Metanephros (tissue), 2 donors: ENCODE measurements around a stretch of chr16.

DNA sequence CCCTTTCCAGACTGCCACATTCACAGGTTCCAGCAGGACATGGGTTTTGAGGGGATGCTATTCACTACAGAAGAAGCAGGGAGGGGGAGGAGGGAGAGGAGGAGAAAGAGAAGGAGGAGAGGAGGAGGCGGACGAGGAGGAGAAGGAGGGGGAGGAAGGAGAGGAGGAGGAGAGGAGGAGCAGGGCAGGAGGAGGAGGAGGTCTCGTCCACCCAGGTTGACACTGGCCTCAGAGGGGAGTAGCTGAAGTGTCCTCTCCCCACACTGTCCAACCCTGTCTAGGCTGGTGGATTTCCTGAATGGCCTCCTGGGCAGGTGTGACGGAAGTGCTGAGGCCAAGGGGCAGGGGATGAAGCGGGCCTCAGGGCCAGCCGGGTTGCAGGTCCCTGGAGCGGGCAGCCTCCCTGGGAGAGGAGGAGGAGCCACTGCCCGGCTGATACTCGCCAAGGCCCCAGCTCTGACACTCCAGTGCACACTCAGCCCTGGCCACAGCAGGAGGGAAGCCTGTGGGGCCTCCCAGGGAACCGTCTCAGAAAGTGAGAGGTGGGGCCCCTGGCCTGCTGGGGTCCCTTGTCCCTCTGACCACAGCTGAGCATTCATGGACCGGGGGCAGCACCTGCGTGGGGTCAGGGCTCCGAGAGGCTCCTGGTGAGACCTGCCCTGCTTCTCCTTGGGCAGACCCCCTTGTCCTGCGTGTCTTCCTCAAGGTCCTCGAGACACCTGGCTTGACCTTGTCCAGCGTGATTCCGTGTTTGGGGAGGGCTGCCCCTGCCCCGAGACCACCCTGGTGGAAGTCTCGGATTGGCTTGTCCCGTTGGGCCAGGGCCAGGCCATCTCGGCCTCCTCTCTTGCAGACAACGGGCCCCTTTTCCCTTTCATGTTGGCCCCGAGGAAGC, 200.6 kb upstream of the CIBAR2 start:
- RAMPAGE, long total RNA = no peak

DNA sequence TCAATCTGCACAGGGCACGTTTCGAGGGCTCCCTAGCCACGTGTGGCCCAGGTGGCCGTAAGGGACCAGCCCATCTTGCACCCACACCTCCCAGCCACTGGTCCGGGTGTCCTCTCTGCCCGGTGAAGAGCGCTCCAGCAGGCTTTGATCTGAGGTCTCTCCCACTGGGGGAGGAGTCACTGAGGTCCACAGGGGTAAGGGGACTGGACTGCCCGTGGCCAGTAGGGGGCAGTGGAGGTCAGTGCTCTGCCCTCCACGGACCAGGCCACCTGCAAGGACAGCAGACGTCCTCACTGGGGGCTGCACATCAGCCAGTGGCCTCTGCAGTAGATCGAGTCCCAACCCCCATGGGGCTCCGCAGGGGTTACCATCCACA, 204.1 kb upstream of the CIBAR2 start:
- RAMPAGE, long total RNA = no peak

DNA sequence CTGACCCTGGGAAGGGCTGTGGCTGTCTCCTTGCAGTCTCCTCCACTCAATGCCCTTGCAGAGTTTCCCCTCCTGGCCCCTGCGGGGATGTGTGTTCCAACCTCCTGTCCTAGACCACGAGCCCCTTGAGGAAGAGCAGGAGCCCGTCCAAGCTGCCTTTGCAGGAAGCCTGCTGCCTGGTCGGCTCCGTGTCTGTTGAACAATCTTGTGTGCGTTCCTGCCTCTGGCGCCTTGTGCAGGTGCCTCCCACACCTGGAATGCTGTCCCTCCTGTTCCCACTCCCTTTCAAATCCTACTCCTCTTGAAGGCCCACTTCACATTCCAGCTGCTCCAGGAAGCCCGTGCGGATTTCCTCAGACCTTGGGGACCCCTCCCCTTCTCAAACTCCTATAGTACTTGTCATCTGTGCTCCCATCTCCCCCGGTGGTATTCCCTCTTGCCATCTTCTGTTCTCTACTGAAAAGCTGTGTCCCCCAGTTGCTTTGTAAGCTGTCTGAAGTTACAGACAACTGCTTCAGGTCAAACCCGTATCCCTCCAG, 241.6 kb upstream of the CIBAR2 start:
- RAMPAGE, long total RNA = no peak

- RAMPAGE, long total RNA = no peak
Observed at GRCh38 chr16:85355248-85355752, 243.0 kb upstream of the CIBAR2 start.

DNA sequence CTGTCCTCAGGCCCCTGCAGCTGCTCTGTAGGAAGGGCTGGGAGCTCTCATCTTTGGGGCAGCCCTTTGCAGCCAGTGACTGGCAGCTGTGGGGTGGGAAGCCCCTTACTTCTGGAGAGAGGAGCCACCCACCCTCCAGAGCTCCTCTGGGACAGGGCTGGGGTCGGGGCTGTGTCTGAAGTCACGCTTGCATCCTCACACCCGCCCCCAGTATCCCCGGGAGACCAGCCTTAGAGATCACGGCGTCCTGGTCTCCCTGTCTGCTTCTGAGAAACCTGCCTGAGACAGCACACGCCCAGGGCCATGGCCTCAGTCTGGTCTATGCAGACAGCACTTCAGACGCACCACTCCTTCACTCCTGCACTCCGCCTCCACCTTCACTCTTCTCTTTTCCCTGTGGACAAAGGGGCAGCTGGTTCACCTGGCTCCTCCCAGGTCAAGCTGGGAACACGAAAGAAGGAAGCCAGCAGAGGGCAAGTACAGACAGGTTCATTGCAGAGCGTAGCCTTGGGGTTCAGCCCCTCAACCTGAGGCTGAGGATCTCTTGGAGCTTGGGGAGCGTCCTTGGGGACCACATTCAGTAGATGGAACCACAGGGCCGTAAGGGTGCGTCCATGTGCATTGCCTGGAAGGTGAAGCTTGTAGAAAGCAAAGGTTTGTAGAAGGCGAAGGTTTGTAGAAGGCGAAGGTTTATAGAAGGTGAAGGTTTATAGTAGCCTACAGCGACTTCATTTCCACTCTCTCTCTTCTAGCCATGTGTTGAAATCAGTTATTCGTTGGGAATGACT, 247.9 kb upstream of the GSE1 start:
- RAMPAGE, long total RNA = no peak

DNA sequence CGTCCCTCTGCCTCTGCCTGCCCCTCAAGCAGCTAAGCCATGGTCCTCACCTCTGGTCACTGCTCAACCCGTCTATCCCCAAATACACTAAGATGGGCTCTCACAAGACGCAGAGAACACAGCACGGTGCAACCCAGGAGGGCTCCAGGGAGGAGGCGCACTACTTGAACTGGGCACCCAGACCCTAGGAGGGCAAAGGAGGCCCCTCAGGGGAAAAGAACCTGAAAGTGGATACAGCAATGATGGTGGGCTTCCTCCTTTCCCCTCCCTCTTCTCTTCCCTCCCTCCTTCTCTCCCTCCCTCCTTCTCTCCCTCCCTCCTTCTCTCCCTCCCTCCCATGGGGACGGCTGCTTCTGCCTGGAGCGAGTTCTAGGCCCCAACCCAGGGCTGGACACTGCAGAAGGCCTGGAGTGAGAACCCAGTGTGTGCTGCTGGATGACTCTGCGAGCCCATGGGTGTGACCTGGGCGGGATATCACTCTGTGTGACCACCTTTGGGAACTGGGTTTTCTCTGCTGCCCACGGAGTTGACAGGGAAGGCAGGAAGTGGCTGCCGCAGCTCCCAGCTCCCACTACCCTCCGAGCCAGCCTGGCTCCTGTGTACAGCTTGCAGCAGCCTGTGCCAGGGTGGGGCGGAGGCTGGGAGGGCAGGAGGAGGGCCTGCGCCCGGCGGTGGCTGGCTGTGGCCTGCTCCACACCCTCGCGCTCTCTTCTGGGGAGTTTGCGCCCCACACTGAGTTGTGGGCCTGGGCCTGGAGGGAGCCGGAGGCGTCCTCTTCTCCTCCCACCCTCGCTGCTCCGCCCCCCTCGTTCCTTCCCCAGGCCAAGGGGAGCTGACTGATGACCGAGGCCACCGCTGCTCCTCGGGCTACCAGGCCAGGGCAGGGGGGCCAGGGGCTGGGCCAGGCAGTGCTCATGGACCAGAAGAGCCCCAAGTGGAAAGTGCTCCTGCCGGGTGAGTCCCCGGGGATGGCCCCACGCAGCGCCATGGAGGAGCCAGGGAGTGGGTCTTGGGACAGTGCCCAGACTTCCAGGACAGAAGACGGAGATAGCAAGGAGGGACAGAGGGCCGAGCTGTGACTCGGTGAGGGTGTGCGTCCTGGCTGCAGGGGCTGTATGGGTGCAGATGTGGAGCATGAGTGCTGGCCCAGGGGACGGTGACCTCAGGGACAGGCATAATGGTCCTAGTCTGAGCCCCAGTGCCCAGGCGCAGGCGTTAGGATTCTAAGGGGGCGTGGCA, 242.4 kb upstream of the GSE1 start:
- RAMPAGE, long total RNA = no peak

DNA sequence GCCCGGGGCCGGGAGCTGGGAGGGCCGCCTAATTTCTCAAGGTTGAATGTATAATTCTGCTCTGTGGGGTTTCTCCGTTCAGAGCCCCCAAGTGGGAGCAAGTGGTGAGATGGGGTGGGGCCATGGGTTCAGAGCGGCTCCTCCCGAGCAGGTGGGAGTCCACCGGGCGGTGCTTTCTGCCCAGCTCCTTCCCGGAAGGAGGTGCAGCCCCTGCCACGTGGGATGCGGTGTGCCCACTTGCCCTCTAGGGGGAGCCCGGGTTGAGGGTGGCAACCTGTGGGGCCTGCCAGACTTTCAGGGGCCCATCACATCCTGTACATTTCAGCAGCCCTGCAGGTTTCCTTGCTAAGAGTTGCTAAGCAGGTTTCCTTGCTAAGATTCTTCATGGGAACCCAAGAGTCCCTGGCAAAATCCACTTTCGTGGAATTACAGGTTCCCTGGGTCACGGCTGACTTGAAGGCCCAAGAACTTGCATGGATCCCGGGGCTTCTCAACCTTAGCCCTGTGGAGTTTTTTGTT, 196.8 kb upstream of the GSE1 start:
- RAMPAGE, long total RNA = no peak

DNA sequence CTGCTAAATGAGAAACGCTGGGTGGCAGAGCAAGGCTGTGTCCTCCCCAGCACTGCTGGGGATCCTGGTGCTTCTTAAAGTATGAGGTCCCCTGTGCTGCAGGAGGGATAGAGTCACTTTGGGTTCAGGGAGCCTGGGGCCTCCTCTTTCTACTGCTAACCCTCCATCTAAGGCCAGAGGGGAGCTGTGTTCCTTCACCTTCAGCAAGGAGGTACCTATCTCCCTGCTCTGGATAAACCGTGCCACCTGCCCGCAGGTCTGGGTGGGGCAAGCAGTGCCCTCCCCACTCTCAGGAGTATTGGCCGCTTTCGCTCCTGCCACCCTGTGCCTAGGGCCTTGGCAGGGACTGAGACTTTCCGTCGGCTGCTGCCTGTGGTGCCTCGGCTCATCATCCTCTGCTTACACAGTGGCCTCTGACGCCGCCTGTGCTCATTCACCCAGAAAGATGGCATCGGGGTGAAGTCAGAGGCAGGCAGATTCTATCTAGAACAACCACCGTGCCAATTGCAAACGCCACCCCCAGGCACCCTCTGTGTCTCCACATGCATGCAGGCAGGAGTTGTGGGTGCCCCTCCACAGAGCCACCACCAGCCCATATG, 154.3 kb upstream of the GSE1 start:
- RAMPAGE, long total RNA = no peak

DNA sequence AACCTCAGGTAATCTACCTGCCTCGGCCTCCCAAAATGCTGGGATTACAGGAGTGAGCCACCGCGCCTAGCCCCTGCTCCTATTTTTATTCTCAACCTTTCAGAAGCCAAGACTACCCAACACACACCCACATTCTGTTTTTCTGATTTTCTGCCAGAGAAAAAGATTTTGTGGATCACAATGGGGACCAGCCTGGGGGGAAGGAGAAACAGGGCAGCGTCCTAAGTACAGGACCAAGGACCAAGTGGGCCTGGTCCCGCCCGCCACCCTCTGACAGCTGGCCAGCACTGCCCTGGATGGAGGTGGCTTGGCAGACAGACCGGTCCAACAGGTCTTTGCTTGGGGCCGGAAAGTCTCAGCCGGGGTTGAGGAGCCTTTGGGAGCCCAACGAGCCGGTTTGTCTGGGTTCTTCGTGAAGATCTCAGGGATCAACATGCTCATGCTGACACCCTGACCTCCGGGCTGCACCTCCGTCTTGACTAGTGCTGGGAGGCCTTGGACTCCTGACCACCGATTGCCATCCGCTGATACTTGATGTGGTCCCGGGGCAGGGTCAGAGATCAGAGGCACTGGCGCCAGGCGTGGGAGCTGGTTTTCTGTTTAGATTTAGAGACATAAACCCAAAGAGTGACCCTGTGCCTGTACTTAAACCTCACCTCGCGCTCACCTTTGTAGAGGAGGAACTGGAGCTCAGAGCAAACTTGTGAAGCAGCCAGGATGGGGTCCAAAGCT, 92.3 kb upstream of the GSE1 start:
- RAMPAGE, long total RNA = no peak

GRCh38 chr16:85523962-85524840, 88.9 kb upstream of the GSE1 start:
- RAMPAGE, long total RNA = no peak

DNA sequence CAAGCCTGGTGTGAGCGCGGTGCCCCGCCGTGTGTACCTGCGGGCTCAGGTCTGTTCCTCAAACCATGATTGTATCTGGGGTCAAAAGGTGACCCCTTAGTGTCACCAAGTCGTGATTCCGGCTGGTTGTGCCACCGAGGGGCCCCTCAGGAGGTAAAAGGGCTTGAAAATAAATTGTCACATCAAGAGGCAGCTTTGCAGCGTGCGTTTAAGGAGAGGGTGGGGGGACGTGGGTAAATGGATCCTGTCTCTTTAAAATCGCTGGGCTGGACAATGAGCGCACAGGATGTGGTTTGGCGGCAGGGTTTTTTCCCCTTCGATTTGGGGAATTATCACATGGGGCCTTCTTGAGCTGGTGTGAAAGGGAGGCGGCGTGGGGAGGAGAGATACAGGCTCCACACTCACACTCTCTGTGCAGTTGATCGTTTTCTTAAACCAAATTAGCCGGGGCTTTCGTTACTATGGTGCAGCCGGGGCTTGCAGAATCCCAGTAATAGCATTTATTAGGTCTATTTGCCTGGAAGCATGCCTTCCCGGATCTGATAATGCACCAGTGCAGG, 59.1 kb upstream of the GSE1 start:
- RAMPAGE, long total RNA = no peak

- RAMPAGE, long total RNA = no peak
Observed at GRCh38 chr16:85554506-85555196, 58.5 kb upstream of the GSE1 start.

GRCh38 chr16:85569384-85570324, 43.5 kb upstream of the GSE1 start:
- RAMPAGE, long total RNA = no peak

GRCh38 chr16:85610006-85610443, 3.1 kb upstream of the GSE1 start:
- RAMPAGE, long total RNA = no peak

- RAMPAGE, long total RNA = no peak
Observed at GRCh38 chr16:85610934-85611305, 2.2 kb upstream of the GSE1 start.

GRCh38 chr16:85620898-85621762, 8.0 kb downstream of the GSE1 start:
- RAMPAGE, long total RNA = no peak

- RAMPAGE, long total RNA = no peak
Observed at GRCh38 chr16:85665760-85666495, 22.8 kb downstream of the GINS2 start.

DNA sequence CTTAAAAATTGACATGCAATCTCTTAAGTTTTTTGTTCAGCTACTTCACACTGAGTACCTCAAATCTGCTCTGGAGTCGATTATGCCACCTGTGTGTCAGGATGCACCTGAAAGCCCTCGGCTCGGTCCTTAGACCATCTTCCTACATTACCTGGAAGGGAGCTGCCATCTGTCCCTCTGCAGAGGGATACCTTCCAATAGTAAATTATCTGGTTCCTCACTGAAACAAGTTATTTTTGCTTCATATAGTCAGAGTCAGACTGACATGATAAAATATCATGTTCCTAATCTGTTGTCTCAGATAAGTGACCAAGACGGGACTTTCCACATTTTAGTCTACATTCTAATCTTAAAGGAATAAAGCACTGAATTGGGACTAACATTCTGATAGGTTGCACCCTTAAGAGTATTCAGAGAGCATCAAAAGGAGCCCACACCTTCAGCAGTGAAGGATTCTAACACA, 13.6 kb downstream of the GINS2 start:
- RAMPAGE, long total RNA = no peak

DNA sequence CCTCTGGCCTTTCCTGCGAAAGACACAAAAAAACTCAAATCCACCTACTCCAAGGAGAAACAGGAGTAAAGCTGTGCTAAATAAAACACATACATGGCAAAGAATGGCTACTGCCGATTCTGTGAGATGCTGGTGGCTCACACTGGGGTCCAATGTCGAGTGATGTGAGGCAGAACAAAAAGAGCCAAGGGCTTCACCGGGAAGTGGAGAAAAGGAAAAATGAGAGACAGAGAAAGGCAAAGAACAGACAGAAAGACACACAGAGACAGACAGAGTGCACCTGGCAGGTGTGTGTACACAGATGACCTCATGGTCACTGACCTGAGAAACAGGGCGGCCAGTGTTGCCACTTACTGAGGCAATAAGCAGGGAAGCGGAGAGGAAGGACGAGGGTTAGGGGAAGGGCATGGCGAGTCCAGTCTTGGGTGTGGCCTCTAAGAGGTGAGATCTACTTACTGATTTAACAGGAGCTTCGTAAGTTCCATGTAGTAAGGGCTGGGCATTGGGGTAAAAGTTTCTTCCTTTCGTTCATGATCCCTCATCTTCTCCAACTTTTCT, 7.5 kb downstream of the GINS2 start:
- RAMPAGE, long total RNA = no peak

GRCh38 chr16:85733212-85733589, 17.7 kb downstream of the C16orf74 start:
- RAMPAGE, long total RNA = no peak